ENCODE measurements around a stretch of chr5.

- PRO-cap, result no peak
Observed at GRCh38 chr5:6595112-6596087, 37.4 kb downstream of the NSUN2 start.

GRCh38 chr5:6604380-6604829, 28.4 kb downstream of the NSUN2 start:
- PRO-cap, result no peak

DNA sequence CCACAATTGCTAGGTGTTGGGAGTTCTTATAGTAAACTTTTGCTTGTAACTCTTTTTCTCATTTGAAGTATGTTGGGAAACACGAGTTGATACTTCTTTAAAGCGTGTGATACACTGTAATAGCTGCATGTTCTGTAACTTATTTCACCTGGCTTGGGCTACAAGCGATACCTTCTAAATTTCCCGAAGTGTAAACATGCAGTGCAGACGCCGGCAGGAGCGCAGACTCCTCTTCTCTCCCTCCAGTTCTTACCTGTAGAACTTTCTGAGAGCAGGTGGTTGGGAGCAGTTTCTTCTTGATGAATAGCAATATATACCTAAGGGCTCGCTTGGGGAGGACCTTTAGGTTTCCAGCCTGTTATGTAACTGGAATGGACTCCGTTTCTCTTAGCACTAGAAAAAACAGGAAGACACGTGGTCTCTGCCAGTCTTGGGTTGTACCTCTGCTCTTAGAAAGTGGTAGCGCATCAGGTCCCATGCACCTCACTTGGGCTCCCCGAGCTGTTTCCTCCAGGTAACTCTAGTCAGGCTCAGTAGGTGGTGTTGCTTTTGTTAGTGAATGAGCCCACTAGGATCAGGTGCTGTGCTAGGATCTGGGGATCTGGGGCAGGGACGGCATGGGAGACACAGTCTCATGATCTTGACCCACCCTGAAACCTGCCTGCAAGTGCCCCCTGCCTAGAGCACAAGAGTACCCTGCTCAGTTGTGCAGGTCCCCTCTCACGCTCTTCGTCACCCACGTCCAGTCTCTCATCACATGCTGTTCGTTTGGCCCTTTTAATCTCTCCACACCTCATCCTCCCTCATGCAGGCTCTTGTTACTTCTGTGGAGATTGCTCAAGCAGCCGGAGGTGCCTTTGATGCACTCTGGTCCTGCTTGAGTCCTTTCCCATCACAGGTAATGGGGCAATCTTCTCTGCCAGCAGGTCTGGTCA, 2.7 kb downstream of the TENT4A start:
- PRO-cap, result no peak

DNA sequence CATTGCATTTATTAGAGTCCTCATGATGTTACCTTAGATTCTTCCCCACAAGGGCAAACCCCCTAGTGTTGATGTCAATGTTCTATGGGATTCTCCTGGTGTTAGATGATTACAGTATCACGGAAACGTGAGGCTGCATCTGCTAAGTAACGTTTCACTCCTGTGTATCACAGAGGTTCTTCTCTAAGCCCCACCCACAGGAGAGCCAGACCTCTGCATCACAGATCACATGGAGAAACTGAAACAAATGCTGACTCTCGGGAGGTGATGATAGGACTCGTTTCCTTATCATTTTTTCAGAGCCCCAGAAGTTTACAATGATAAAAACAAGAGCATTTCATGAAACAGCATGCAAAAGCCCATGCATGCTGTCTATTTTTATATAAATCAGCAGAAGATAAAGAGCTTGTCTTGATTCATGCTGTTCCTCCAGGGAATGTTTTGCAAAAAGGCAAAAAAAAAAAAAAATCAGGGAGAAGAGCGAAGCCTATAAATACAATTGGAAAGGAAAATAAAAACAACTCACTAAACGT, 114.6 kb downstream of the TENT4A start:
- PRO-cap, result no peak

DNA sequence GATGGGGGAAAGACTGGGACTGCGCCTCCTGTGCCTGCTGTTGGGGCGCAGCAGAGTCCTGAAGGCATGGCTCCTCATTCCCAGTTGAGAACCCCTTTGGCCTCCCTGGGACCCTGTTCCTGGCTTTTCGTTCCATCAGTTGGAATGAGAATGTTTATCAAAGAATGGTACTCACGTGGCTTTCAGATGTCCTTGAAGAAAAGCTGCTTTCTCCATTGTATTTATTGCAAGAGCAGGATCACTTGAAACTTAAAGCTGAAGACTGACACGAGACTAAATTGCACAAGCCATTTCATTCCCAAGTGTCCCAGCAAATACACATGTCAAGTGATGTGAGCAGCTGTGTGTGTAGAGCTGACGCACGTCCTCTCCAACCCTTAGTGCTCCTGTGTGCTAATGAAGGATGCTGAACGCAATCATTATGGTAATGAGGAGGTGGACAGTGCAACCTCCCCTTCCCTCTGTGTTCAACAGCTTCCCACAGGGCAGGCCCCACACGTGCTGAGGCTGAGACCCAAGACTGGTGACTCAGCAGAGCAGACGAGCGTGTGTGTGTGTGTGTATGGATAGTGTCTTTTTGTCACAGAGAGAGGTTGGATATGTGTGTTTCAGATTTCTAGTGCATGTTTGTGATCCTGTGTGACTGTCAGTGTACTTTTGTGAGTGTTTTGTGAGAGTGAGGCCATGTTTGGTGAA, 702.2 kb downstream of the SEMA5A start:
- PRO-cap, result no peak

DNA sequence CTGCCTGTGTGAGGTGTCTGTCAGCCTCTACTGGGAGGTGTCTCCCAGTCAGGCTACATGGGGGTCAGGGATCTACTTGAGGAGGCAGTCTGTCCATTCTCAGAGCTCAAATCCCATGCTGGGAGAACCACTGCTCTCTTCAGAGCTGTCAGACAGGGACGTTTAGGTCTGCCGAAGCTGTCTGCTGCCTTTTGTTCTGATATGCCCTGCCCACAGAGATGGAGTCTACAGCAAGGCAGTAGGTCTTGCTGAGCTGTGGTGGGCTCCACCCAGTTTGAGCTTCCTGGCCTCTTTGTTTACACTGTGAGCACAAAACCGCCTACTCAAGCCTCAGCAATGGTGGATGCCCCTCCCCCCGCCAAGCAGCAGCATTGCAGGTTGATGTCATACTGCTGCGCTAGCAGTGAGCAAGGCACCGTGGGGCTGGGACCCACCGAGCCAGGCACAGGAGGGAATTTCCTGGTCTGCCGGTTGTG, 233.2 kb downstream of the ATPSCKMT start:
- PRO-cap, result no peak

GRCh38 chr5:10255230-10256178, 5.4 kb downstream of the CCT5 start:
- PRO-cap, result no peak

DNA sequence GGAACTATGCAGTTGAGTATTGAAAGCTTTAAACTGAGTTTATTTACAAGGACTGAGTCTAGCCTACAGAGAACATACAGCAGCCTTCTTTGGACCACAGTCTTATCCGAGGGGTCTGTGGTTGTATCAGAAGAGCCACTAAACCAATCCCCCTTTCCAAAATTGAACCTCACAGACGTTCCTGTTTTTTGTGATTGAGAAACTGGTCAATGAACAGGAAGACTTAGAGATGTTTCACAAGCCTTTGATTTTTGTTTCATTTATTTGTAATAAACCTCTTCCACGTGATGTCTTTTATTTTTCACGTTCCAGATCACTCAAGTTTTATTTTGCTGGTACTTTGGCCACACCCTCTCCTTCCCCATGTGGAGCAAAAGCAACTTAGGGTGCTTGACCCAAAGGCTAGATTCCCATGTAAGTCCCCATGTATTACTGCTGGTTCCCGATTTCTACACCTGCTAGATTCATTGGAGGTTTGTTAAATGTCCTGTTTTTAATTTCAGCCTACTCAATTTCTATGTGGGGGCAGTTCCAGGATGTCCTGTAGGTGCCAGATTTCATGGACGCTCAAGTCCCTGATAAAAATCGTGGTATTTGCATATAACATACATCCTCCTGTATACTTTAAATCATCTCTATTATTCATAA, 16.1 kb downstream of the CCT5 start:
- PRO-cap, result no peak

GRCh38 chr5:10278513-10279213, 28.6 kb downstream of the CCT5 start:
- PRO-cap, result no peak

GRCh38 chr5:10332888-10334174, 20.2 kb upstream of the MARCHF6 start:
- PRO-cap, result no peak

GRCh38 chr5:10417825-10418501, 23.7 kb upstream of the ROPN1L start:
- PRO-cap, result no peak

GRCh38 chr5:10440907-10441618, 616 bp upstream of the ROPN1L start:
- PRO-cap, result unidirectional peak, plus-strand start at chr5:10441453

- PRO-cap, result no peak
Observed at GRCh38 chr5:10479131-10479899, 37.6 kb downstream of the ROPN1L start.

DNA sequence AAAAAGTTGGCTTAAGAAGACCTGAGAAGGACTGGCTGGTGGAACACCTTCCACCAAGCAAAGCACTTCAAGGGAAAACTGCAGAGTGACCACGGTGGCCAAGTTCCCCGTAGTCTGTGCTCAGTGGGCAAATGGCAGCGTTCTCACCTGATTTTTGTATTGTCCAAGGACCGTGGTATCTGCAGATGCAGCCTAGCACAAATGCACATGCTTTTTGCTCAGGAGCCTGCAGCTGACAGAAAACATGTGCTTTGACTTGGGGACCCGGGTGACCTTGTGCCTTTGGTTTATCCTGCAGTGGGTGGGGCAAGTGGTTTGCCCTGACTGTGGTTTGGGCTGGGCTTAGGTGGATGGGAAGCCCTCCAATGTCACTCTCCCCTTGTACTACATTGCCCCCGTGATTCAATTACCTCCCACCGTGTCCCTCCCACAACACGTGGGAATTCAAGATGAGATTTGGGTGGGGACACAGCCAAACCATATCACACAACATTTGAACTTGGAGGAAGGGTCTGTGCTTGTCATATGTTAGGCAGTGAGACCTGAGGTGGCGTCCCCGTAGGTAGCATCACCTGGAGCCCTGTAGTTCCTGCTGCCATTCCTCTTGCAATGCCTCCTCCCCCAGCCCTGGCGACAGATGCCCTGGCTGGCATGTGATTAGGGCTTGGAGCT, 1.9 kb downstream of the ANKRD33B start:
- PRO-cap, result no peak

DNA sequence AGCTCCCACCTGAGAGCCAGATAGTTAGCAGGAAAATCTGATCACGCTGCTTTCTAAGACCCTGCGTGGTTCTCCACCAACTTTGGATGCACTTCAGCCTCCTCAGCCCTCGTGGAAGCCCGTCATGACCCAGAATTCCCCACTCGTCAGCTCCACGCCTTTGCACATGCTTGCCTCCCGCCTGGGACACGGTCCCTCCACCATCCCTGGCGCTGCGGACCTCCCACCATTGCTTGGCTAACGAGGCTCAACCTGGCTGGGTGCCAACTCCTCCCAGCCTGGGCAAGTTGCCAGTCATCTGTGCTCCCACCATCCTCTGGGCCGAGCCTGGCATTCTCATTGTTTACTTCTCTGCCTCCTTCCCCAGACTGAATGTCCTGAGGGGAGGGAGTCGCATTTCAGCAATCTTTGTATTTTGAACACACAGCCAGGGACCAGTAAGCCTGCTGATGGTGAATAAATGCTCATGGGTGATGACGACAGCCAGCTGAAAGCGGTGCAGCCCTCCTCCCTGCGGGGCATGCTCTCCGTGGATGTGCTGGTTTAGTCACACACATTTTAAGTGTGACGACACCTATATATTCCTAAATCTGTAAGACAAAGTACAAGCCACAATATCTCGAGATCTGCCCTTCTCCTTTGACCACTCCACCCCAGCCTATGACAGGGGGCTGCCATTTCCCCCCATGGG, 37.5 kb downstream of the ANKRD33B start:
- PRO-cap, result no peak

DNA sequence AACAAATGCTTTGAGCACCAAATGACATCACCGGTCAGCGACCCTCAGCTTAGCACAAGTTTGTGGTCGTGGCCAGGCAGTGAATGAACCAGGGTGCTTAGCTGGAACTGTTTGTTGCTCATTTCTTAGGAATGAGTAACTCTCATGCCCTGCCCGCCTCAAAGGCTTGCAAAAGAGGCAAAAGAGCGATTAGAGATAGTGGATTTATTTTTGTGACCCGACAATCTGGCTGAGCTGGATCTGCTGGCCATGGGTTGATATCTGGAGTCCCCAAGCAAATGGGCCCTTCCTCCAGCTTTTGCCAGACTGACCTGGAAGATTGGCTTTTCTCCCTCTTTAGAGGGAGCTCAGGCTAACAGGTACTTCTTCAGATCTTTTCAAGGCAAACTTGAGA, 58.8 kb downstream of the DAP start:
- PRO-cap, result no peak

DNA sequence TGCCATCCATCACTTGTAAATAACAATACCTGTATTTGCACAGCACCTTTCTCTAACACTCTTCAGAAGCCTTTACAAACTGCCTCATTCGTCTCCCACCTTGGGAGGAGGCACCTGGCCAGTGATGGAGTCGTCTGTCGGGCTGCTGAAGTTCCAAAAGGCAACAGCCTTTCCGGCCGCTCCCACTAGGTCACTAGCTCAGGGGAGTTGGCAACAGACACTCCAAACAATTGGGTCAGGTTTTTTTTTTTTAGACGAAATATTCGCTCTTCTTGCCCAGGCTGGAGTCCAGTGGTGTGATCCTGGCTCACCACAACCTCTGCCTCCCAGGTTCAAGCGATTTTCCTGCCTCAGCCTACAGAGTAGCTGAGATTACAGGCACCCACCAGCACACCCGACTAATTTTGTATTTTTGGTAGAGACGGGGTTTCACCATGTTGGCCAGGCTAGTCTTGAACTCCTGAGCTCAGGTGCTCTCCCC, 4.0 kb downstream of the DAP start:
- PRO-cap, result no peak

DNA sequence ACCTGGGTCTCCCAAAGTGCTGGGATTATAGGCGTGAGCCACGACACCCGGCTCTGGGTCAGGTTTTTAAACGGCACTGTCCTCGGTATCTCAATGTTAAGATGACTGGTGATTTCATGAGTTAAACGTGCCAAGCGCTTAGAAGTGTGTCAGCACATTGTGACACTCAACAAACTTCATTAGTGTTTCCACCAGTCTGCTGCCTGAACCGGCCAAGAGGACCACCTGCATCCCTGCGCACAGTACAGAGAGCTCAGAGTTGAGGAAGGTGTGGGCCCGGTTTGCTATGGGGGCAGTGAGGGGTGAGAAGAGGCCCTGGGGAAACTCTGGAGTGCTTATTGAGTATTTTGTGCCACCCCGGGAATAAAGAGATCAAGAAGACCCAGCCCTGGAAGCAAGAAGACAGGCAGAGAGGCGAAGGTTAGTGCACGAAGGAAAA, 3.5 kb downstream of the DAP start:
- PRO-cap, result no peak

GRCh38 chr5:11801070-11801535, 103.1 kb downstream of the CTNND2 start:
- PRO-cap, result no peak

DNA sequence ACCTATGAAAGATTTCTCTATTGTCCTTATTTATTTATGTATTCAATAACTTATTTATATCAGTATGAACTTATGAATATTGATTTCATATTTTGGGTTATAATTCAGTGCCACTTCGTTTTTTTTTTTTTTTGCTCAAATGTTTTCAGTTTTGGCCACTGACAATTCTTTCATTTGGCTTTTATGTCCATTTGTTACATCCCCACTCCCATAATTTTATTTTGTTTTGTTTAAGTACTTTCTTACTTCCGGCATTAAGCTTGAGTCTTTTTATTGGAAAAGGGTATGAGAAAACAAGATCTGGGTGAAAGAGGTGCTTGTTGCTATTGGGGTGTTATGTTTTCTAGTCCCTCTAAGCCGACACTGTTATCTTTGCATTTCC, 620.6 kb upstream of the CTNND2 start:
- PRO-cap, result no peak